A375 (cell line): ENCODE results near the genes UBE2H and SSMEM1.

DNA sequence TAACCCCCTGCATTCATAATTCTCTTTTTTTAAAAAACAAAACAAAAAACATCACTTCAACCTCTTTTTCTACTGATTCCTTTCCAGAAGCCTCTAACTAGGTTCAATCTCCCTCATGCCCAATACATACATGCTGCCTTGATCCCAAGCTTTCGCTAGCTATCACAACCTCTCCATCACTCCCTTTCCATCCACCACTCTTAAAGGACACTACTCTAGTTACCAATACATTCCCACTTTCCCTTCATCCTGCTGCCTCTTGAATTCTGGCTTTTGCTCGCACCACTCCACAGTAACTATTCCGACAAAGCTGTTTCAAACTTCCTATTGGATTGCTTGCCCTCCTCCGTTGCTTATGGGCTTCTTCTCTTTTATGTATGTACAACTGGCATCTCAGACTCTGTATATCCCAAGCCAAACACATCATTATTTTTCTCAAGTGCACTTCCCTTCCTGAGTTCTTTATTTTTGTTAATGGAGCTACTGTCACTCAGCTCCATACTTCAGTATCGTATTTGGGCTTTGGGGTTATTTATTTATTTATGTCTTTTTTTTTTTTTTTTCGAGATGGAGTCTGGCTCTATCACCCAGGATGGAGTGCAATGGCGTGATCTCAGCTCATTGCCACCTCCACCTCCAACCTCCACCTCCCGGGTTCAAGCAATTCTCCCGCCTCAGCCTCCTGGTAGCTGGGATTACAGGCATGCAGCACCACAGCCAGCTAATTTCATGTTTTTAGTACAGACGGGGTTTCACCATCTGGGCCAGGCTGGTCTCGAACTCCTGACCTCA is 10.6 kb upstream of the NRF1 start:
- RAMPAGE, long total RNA: no peak

DNA sequence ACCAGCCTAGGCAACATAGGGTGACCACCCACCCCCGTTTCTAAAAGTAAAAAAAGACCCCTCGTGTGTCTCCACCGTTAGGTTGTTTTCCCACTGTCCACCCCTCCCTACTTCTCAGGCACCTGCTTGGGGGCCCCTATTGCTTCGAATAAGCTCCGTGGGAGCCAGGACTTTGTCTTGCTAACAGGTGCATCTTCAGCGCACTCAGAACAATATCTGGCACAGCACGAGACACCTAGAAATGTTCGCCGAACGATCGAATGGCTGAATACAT is 636 bp upstream of the NRF1 start:
- RAMPAGE, long total RNA: no peak

GRCh38 chr7:129638149-129638683 is 26.7 kb downstream of the NRF1 start:
- RAMPAGE, long total RNA: no peak

GRCh38 chr7:129775493-129776044 is 164.0 kb downstream of the NRF1 start:
- RAMPAGE, long total RNA: no peak

GRCh38 chr7:129780743-129781265 is 169.3 kb downstream of the NRF1 start:
- RAMPAGE, long total RNA: no peak

DNA sequence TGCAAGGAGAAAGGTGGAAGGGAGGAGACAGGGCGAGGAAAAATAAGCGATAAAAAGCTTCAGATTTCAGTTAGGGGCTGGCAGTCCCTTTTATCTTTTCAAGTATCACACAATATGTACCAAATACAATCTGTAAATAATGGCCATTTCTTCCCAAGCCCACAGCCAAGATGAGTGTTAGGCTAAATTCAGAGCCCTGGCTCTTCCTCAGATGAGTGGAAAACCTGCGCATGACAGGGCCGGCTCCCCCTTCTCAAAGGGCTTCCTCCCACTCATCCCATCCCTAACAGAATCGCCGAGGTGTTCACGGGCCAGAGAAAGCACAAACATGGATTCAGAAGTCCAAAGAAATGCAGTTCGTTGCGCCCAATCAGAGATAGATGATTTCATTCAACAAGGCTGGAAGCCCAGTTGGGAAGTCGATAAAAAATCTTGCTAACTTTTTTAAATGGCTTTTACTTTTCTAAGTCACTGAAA is 121.9 kb downstream of the UBE2H start:
- RAMPAGE, long total RNA: no peak

DNA sequence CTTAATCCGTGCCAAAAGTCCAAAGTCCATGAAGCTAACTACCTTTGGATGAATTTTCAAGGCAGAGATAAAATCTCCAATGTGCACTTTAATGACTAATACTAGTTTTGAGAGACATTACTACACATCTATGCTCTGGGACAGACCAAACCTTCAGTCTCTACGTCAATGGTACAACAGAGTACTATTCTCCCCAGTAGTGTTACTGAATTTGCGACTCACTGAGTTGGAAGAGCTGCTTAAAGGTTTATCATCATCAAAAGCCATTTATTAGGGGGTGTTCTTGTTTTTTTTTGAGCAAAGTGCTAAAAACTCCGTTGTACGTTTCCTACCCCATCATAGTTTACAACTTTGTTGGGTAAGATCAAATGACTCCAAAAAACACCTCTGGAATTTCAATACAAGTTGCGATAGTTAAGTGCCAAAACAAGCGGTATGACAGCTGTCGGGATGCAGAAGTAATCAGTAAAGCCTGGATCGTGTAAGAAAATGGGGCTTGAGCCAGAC is 45.9 kb downstream of the UBE2H start:
- RAMPAGE, long total RNA: no peak

DNA sequence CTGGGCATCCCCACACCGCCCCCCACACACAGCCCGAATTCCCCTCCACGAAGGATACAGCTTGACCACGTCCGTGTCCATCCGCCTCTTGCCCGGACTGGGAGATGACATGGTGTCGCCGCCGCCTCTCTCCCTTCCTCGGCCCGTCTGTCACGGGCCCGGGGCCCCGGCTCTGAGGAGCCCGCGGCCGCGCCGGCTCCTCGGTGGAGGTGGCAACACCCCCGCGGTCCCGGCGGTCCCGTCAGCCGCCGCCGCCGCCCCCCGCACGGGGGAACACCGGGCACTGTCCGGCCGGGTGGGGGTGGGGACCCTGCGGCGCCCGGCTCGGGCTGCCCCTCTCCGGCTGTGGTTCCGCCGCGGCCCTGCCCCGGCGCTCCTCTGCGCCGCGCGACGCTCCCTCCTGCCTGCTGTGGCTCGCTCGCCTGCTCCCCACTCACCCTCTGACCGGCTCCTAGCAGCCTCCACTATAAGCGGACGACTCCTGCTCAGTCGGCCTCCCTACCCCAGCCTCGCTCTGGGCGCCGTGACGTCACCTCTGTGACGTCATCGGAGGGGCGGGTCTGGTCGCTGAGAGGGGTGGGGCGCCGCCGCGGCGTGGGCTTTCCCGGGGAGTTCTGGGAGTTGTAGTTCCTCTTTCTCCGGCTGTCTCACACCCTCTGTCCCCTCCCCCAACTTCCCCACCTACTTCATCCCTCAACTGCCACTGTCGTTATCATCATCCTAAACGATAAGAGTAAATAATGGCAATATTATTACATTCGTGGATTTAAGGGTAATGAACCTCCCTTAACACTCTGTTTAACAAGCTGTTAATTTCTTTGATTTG is at the start of gene UBE2H:
Gene UBE2H (minus strand): TSS at position 516 of the 826 bp plus-strand sequence.
- RAMPAGE, long total RNA: no peak

DNA sequence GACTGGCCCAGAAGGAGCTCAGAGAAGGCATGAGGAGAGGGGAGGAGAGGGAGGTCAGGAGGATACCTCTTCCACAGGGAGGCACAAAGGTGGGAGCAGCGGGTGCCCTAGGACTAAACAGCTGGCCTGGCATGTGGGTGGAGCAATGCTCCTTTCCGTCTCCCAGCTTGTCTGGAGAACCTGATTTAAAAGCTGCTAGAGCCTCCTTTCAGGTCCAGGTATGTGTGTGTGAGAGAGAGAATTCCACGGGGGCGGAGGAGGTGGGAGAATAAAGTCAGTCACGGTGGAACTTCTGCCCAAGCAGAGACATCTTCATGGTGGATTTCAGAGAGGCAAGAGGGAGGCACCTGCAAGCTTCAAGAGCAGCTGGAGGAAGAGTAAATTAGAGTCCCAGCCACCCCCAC is 29.3 kb upstream of the UBE2H start:
- RAMPAGE, long total RNA: no peak

DNA sequence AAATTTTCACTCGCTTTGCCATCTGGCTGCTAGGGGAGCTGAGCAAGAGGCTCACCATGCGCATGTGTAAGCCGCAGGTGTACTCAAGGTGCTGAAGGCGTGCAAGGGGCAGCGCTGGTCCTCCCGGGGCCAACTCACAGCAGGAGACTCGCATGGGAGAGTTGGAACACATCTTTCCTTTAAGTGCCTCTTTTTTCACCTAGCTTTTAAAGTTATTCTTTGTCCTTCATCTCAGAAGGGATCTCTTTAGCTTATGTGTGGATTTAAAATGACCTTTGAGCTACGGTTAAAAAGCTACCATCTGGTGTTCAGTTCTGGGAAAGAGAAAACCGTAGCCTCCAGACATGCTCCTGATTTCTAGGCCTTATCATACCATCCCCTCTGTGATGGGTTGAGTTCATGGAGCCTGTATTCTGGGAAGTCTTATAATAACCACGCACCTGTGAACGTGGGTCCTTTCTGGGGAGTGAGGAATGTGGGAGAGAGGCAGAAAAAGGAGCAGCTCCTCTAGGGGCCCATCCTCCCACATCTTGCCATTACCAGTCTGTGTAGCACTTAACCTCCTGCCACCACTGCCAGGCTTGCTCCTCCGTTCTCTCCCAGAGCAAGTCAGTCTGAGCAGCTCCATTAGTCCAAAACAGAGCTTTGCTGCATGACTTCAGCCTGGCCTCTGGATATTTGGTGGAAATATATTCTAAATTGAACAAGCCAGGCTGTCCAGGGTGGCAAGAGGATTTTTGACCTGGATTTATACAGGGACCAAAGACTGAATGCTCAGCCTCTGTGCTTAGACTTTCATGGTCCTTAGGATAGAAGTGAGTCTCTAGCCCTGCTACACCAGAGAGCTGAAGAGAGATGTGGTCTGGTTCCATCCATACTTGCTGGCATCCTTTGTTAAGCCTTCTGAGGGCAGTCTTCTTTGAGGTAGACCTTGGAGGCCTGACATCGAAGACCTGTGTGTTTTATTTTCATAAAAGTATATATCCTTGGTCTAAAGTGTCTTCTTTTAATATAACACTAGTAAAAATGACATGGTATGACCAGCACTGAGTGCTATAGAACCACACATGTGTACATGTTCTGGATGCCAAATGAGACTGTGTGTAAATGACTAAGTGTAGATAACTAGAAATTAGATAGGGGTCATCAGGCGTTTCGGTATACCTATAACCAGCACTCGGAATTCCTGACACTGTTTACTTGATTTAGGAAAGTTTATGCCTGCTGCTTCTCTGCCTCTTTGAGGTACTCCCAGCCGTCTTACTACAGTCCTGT is 62.2 kb downstream of the KLHDC10 start:
- RAMPAGE, long total RNA: no peak

GRCh38 chr7:130135626-130136243 is 65.4 kb downstream of the KLHDC10 start:
- RAMPAGE, long total RNA: no peak

DNA sequence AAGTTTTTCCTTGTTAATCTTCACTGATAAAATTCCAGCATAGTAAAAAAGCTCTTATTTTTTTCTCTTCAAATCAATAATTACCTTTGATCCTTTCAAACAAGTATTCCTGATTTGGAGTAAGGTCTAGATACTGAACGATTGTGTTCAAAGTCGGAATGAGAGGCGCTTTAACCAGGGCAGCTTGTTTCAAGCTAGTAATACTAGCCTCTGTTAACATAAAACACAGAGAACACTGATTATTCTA is 27.0 kb downstream of the TMEM209 start:
- RAMPAGE, long total RNA: no peak

DNA sequence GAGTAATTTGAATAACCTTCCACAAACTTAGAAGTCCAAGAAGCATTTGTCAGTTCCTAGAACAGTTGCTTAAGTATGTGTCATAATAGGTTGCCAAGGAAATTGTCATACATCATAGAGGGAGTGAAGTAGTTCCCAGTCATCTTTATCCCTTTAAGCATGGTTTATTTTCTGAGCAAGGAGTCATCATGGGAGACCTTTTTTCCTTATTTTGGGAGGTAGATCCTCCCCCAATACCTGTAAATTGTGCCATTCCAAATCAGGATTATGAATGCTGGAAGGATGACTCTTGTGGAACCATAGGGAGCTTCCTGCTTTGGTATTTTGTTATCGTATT is at the start of gene SSMEM1:
Gene SSMEM1 (plus strand): TSS at position 138 of the 337 bp plus-strand sequence.
- RAMPAGE, long total RNA: no peak

- RAMPAGE, long total RNA: no peak
These were observed 5.7 kb downstream of the CPA5 start for GRCh38 chr7:130350186-130350794.

GRCh38 chr7:130369078-130369816 is 11.0 kb upstream of the CPA1 start:
- RAMPAGE, long total RNA: no peak

DNA sequence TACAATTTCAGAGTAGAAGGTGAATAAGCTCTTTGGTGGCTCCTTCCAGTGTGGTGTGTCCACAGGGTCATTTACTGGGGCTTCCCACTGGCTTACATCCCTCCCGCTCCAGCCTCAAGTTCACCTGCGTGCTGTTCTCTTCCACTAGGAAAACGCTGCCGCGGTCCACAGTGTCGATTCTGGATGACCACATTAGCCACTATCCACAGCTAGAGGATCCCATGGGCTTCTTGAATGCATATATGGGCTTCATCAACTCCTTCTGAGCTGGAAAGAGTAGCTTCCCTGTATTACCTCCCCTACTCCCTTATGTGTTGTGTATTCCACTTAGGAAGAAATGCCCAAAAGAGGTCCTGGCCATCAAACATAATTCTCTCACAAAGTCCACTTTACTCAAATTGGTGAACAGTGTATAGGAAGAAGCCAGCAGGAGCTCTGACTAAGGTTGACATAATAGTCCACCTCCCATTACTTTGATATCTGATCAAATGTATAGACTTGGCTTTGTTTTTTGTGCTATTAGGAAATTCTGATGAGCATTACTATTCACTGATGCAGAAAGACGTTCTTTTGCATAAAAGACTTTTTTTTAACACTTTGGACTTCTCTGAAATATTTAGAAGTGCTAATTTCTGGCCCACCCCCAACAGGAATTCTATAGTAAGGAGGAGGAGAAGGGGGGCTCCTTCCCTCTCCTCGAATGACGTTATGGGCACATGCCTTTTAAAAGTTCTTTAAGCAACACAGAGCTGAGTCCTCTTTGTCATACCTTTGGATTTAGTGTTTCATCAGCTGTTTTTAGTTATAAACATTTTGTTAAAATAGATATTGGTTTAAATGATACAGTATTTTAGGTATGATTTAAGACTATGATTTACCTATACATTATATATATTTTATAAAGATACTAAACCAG is 13.2 kb downstream of the MEST start:
- RAMPAGE, long total RNA: no peak

GRCh38 chr7:130517541-130518346 is 25.9 kb downstream of the MEST start:
- RAMPAGE, long total RNA: no peak

- RAMPAGE, long total RNA: no peak
These were observed 39.9 kb downstream of the MEST start for GRCh38 chr7:130531891-130532165.

GRCh38 chr7:130885034-130885537 is 151.1 kb upstream of the KLF14 start:
- RAMPAGE, long total RNA: no peak

GRCh38 chr7:130900445-130900821 is 166.4 kb upstream of the KLF14 start:
- RAMPAGE, long total RNA: no peak